Hair follicle dermal papilla cell (primary cell): Measurements from ENCODE around the genes AIRE, KRTAP12-4, SUMO3, SLX9 and ADARB1.

GRCh38 chr21:44174971-44175550, 41.6 kb downstream of the GATD3 start:
- CAGE, long polyA plus RNA: no peak

DNA sequence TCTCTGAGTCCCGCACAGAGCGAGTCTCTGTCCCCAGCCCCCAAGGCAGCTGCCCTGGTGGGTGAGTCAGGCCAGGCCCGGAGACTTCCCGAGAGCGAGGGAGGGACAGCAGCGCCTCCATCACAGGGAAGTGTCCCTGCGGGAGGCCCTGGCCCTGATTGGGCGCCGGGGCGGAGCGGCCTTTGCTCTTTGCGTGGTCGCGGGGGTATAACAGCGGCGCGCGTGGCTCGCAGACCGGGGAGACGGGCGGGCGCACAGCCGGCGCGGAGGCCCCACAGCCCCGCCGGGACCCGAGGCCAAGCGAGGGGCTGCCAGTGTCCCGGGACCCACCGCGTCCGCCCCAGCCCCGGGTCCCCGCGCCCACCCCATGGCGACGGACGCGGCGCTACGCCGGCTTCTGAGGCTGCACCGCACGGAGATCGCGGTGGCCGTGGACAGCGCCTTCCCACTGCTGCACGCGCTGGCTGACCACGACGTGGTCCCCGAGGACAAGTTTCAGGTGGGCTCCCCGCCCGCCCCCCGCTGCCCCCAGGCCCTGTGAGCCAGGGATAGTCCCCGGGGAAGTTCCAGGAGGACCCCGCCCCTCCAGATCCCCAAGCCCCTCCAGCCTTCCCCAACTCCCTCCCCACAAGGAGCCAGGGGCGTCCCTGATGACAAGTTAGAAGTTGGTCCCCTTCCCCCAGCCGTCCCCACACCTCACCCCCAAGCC, at the start of gene AIRE:
Gene AIRE, plus strand, starts transcription at position 237 of the 709 bp plus-strand sequence.
- CAGE, long polyA plus RNA: no peak

DNA sequence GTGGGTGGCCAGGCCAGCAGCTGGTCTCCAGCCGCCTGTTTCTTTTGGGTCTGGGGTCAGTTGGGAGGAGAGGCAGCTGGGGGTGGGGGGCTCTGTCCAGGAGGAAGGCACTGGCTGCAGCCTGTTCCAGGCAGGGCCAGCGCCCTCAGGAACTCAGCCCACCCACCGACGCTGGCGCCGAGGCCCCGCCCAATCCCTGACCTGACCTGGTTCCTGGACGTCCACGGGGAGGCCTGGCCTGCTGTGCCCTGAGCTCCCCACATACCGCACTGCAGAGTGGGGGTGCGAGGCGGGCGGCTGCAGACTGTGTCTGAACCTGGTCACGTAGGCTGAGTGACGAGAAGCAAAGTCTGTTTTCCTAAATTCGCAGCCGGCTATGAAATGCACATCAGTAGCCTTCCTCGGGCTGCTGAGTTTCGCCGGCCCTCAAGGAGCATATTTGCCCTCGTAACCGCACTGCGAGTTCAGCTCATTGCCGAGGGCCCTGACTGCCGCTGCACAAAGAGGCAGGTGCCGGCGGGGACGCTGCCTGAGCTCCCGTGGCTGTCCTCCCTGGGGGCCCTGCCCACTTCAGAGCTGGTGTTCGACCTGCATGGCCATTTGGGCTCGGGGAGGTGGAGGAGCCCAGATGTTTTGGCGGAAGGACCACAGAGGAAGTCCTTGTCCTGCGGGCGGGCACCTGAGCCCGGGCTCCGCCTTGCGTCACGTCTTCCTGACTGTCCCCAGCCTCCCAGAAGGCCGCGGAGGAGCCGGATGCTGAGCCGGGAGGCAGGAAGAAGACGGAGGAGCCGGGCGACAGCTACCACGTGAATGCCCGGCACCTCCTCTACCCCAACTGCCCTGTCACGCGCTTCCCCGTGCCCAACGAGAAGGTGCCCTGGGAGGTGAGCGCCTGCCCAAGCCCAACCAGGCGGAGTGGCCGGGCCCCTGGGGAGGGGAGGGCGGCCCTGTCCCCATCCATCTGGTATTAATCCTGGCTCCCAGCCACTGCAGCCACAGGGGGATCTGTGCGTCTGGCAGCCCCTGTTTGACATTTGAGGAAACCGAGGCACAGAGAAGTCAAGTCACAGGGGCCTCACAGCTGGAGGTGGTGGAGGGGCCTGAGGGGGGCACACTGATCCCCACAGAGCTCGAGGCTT, 30.0 kb upstream of the LRRC3 start:
- CAGE, long polyA plus RNA: no peak

DNA sequence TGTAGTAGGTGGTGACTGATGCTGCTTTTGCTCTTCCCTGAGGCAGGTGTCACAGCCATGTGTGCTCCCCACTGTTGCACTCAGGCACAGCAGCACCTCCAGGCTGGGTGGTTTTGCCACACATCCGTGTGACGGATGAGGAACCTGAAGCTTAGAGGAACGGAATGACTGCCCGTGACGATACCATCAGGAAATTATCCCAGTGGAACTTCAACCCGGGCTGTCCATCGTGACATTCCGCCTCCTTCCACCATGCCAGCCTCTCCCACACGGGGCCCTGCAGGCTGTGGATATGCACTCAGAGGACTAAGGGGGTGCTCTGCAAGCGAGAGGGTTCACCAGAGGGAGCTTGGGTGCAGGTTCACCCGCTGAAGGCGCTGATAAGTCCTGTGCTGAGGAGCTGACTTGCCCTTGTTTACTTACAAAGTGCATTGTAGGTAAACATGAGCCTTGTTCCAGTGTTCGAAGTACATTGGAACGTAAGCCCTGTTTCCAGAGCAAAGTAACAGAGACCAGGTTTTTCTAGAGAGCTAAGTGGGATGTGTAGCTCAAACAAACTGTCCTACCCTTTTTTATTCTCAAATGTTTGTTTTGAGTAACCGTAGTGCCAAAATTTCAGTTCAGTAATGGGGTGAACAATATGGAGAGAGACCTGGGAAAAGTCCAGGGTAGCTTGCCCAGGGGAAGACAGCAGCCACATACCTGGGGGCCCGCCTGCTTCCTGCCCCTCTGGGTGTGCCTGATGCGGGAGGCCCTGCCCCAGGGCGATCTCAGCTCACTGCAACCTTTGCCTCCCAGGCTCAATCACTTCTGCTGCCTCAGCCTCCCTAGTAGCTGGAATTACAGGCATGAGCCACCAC, 2.4 kb downstream of the LRRC3 start:
- CAGE, long polyA plus RNA: no peak

GRCh38 chr21:44478161-44478839, 23.0 kb downstream of the LRRC3 start:
- CAGE, long polyA plus RNA: no peak

DNA sequence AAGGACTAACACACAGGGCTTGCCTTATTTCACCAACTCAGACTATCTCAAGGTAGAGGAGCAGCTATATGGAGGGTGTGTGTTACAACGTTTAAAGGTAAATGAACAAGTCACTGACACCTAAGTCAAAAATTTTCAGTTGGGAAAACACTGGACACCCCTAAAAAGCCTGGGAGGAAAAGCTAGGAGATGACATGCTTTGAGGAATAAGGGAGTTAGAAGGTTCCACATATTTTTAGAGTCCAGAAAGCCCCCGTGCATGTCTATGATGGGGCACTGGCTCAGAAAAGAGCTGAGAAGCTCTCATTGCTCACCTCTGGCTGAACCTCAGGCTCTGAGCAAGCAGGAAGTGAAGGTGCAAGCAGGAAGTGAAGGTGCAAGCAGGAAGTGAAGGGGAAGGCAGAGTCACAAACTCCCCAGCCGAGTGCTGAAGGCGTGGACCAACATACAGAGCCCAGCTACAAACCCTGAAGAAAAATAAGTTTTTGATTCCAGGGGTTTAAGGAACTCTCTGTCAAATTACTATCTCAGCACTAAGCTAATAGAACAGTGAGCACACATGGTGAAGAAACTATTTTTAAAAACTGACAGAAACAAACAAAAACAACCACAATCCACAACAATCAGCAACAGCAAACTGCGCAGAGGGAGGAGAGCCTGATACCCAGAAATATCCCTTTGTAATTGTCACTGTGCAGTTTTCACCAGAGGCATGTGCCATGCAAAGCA, 7.0 kb downstream of the KRTAP10-8 start:
- CAGE, long polyA plus RNA: no peak

GRCh38 chr21:44653815-44654670, at the start of gene KRTAP12-4:
KRTAP12-4 (minus strand) TSS chr21:44654659.
- CAGE, long polyA plus RNA: no peak

GRCh38 chr21:44800870-44801600, 585 bp downstream of the UBE2G2 start:
- CAGE, long polyA plus RNA: no peak

DNA sequence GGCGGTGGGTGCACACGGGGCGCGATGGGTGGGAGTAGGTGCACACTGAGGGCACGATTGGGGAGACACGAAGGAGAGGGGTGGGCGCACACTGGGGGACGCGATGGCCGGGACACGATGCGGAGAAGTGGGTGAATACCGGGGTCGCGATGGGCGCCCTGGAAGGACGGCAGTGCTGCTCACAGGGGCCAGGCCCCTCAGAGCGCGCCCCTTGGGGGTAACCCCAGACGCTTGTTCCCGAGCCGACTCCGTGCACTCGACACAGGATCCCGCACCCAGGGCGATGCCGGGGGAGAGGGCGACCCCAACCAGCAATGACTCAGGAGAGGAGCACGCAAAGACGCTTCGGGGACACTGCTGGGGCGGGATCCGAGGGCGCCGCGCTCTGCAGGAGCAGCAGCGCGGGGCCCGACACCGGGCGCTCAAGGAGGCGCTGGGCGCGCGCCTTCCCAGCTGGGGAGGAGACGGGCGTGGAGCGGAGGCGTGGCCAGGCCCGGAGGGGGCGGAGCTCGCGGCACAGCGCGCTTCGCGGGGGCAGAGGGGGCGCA, 546 bp downstream of the SUMO3 start:
- CAGE, long polyA plus RNA: no peak

GRCh38 chr21:44817790-44818991, at the start of gene SUMO3:
SUMO3 (minus strand) TSS chr21:44818062.
- CAGE, long polyA plus RNA: no peak

GRCh38 chr21:44849373-44850088, 24.0 kb downstream of the PTTG1IP start:
- CAGE, long polyA plus RNA: no peak

DNA sequence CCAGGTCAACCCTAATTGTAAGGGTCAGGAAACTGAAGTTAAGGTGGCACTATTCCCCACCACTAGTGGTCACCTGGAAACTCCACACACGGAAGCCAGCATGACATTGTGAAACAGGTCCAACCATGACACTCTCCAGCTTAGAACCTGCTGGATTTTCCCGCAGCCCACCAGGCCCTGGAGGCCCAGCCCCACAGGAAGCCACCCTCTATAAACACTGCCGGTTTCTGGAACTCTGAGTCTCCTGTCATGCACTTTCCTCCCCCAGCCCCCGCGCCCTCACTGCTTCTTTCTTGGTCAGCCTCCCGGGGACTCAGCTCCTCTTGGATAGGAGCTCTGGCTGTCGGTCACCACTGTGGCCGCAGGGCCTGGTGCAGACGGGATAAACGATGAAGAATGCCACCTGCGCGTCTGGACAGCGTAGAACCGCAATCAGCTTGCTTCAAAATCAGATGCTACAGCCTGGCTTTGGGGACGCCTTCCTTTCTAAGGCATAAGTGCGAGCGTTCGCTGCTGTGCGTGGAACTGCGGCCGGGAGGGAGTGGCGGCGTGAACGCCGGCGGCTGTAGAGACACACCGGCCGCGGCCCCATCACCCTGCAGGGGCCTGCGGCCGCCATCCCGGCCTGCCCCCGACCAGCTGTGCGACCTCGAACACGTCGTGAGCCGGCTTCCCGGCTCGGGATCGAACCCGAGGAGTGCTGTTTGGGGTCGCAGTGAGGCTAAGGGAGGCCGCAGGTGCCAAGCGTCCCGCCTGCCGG, 859 bp downstream of the PTTG1IP start:
- CAGE, long polyA plus RNA: no peak

DNA sequence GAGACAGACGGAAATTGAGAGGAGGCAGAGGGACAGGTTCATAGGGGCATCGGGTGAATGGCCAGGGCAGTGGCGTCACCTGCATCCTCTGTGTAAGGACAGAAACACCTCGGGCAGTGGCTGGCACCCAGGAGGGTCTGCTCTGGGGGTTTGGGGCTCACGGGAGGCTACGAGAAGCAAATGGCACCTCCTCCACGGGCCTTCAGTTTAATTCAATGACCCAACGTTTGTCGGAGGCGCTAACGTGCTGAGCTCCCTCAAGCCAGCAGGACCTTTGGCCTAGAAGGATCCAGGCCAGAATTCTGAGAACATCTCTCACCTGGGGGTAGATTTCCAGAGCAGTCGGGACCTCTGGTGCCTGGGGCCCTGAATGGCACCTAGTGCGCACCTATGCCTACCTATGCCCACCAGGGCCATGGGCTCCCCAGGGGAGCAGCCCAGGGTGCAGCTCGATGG, 20.6 kb upstream of the PTTG1IP start:
- CAGE, long polyA plus RNA: no peak

DNA sequence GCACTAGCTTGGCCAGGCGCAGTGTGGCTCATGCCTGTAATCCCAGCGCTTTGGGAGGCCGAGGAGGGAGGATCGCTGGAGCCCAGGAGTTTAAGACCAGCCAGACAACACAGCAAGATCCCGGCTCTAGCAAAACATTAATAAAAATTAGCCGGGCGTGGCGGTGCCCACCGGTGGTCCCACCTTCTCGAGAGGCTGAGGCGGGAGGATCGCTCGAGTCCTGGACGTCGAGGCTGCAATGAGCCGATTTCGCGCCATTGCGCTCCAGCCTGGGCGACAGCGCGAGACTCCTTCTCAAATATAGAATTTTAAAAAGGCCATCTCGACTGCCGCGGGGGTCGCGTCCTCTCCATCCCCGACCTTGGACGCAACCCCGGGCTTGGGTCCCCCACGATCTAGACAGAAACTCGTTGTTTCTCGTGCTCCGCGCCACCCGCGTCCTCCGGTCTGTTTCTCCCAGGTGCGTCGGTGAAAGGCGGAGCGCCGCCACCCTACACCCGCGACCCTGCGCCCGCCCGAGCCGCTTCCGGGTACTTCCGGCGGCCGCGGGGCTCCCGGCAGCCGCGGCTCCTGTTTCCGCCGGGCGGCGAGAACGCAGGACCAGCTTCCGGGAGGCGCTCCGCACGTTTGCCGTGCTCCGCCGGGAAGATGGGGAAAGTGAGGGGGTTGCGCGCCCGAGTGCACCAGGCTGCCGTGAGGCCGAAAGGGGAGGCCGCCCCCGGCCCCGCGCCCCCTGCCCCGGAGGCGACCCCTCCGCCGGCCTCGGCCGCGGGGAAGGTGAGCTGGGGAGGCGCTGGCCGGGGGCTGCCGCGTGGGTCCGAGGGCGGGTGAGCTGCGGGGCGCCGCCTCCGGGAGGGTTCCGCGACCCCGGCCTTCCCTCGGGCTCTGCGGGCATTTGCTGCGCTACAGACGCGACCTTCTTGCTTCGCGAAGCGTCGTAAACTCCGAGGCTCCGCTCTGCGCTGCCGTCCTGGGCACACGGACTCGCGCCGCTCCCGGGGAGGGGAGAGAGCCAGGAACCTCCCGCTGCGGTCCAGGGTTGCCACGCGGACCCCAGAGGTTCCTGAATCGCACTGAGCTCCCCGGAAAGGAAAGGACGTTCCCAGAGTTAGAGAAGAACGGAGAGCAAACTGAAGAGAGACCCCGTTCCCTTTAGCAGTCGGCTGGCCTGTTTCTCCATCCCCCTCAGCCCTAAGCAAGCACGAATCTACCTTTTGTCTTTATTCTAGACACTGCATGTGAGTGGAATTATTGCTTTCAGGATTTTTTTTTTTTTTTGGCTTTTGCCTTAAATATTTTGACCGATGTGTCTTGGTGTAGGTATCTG, at the start of gene SLX9:
Gene SLX9, plus strand, starts transcription at position 620 of the 1,327 bp plus-strand sequence.
- CAGE, long polyA plus RNA: no peak

DNA sequence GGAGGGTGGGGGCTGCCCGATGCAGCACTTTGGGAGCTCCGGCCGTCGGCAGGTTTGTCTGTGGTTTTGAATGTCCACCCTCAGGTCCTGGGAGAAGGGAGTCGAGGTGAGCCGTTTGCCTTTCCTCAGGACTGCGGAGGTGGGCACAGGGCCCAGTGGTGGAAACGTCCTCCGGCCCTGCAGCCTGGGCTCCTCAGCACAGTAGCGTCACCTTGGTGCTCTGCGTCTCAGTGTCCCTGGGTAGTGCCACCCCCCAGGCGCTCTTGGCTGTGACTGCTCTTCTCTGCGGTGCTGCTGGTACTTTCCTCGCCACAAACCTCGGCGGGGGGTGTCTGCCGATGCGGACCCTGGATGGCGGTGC, 14.6 kb downstream of the SLX9 start:
- CAGE, long polyA plus RNA: no peak

DNA sequence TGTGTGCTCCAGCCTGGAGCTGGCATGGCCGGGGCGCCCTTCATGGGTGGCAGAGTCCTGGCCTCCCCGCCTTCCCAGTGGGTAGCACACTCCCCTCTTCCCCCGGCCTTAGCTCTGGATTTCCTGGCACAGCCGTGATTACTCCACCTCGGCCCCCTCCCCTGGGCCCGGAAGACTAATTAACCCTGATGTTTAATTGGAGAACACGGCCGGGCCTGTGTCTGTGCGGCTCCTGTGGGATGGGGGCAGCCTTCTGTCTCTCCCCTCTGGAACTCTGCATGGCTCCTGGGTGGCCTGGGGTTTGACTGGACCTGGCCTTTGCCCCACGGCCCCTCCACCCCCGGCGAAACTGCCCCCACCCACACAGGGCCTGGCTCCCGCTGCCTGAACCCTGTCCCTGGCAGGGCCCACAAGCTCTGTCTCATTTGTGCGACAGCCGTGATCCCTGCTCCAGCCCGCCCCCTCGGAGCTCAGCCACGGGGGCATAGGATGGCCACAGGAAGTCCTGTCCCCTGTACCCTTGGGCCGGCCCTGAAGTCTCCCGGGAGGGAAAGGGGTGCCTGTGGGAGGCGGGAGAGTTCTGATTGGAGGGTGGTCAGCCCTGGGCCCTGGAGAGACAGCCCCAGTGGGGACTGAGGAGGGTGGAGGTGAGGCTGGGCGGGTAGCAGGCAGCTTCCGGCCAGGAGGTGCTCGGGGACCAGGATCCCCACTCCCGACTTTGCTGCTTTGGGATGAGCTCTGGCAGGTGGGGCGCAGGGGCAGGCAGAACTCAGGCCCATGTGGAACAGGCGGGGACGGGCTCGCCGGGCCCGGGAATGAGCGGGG, 44.9 kb downstream of the SLX9 start:
- CAGE, long polyA plus RNA: no peak

DNA sequence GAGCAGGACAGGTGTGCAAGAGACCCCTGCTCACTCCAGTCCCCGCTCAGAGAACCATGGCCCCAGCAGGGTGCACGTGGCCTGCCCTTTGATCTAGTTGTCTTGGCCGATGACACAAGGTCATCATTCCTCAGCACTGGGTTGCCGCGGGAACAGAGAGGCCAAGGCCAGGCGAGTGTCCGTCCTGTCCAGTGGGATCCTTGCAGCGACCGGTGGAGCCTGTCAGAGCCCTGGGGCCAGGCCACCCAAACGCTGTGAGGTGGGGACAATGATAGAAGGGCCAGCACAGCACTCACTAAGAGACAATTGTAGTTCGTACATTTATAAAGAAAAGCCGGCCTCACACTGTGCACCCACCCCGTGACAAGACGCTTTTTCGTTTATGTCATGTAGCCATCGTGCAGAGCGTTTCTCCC, 52.7 kb upstream of the ADARB1 start:
- CAGE, long polyA plus RNA: no peak

- CAGE, long polyA plus RNA: no peak
Measured at GRCh38 chr21:45055816-45056279, 18.5 kb upstream of the ADARB1 start.

DNA sequence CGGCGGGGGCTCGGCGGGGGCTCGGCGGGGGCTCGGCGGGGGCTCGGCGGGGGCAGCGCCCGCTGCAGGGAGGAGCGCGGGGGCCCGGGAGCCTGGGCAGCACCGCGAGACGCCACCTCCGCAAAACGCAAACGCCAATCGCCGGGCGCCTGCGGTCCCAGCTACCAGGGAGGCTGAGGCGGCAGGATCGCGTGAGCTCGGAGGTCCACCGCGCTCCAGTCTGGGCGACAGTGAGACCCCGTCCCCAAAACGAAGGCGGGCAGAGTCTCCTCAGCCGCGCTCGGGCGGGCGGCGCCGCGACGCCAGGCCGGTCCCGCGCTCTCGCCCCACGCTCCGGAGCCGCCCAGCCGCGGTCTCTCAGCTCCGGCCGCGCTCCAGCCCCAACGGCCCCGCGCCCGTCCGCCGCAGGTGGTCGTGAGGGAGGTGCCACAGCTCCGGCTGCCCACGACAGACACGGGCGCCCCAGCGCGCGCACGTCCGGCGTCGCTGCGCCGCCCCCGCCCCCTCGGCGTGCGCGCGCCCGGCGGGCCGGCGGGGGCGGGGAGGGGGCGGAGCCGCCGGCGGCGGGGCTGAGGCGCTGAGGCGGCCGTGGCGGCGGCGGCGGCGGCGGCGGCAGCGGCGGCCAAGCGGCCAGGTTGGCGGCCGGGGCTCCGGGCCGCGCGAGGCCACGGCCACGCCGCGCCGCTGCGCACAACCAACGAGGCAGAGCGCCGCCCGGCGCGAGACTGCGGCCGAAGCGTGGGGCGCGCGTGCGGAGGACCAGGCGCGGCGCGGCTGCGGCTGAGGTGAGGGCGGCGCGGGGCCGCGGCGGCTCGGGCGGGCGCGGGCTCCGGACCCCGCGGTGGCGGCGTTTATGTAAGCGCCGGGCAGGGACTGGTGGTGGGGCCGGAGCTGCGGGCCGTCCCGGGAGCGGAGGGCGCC, at the start of gene ADARB1:
Gene ADARB1, plus strand, starts transcription at position 572 of the 921 bp plus-strand sequence.
- CAGE, long polyA plus RNA: no peak

DNA sequence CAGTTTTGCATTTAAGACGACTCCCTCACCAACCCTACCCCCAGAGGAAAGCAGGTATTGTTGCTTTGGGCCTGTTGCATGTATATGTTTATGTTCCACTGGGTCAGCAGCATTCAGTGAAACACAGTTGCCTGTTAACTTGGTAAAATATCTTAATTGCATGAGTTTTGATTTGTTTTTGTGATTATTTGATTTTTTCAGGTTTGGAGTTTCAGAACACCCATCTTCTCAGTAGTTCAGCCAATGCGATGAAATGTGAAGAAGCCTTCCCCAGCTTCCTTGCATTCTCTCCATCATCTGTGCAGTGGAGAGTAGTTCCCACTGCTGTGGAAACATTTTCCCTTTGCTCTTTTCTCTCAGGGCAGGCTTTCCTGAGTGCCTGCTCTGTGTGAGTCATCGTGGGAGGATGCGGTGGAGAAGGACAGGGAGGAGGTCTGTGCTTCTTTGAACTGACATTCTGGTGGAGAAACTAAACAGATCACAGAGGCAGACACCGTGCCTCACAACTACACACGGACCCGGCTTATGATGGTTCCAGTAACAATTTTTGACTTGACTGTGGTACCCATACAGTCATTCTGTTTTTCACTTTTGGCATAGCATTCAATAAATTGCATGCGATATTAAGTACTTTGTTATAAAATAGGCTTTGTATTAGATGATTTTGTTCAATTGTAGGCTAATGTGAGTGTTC, 6.6 kb downstream of the ADARB1 start:
- CAGE, long polyA plus RNA: no peak